SK-N-SH (cell line): ENCODE data around the genes RCOR2, OTUB1 and FERMT3.

DNA sequence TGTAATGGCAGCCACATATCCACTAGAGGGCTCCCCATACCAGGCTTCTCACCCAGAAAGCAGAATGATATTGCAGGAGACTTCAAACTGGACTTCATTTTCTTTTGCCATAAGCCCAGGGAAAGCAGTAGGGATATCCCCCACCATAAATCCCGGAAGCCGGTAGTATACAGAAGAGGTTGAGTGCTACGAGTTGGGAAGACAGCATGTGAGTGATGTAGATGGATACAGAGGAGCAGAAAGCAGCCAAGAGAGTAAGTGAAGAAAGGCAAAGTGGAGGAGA is 12.1 kb downstream of the PLAAT5 start:
- RRBS = no CpG with 5 or more reads among the region's 3 CpGs
CAGE:
- cytosol, long polyA plus RNA = no peak
- long polyA plus RNA = no peak
- nucleus, long polyA plus RNA = no peak

GRCh38 chr11:63528133-63528795 is 8.3 kb upstream of the PLAAT4 start:
- RRBS = no CpG with 5 or more reads among the region's 16 CpGs
CAGE:
- cytosol, long polyA plus RNA = no peak
- long polyA plus RNA = no peak
- nucleus, long polyA plus RNA = no peak

DNA sequence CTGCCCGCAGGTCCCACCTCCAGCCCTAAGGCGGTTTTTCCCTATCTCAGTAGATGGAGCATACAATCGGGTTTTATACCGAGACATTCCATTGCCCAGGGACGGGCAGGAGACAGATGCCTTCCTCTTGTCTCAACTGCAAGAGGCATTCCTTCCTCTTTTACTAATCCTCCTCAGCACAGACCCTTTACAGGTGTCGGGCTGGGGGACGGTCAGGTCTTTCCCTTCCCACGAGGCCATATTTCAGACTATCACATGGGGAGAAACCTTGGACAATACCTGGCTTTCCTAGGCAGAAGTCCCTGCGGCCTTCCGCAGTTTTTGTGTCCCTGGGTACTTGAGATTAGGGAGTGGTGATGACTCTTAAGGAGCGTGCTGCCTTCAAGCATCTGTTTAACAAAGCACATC is 5.9 kb upstream of the PLAAT4 start:
- RRBS = no CpG with 5 or more reads among the region's 11 CpGs
CAGE:
- cytosol, long polyA plus RNA = no peak
- long polyA plus RNA = no peak
- nucleus, long polyA plus RNA = no peak

DNA sequence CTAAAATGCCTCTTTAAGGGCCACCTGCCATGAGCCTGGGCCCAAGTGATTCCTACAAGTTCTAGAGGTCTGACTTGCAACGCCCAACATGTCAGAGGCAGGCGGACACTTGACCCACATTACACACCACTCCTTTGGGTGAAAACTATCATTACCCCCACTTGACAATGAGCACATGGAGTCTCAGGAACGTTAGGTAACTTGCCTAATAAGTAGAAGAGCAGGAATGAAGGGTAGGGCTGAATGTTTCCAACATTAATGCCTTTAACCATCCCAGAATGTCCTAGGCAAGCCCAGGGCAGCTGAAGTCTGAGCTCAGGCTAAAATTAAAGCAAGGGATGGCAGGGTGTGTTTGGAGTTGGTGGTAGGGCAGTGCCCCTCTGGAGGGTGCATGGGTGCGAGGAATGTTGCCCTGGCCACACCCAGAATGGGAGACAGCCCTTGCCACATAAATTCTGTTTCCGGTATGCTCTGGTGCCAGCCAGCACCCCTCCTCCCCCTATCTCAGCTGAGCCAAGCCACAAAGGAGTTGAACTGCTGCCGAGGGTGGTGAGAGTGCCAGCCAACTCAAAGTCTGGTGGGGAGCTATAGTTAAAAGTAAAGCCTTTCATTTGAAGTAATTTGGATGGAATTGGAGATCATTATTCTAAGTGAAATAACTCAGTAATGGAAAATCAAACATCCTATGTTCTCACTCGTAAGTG is 2.5 kb downstream of the PLAAT2 start:
- RRBS = no CpG with 5 or more reads among the region's 7 CpGs
CAGE:
- cytosol, long polyA plus RNA = no peak
- long polyA plus RNA = no peak
- nucleus, long polyA plus RNA = no peak

DNA sequence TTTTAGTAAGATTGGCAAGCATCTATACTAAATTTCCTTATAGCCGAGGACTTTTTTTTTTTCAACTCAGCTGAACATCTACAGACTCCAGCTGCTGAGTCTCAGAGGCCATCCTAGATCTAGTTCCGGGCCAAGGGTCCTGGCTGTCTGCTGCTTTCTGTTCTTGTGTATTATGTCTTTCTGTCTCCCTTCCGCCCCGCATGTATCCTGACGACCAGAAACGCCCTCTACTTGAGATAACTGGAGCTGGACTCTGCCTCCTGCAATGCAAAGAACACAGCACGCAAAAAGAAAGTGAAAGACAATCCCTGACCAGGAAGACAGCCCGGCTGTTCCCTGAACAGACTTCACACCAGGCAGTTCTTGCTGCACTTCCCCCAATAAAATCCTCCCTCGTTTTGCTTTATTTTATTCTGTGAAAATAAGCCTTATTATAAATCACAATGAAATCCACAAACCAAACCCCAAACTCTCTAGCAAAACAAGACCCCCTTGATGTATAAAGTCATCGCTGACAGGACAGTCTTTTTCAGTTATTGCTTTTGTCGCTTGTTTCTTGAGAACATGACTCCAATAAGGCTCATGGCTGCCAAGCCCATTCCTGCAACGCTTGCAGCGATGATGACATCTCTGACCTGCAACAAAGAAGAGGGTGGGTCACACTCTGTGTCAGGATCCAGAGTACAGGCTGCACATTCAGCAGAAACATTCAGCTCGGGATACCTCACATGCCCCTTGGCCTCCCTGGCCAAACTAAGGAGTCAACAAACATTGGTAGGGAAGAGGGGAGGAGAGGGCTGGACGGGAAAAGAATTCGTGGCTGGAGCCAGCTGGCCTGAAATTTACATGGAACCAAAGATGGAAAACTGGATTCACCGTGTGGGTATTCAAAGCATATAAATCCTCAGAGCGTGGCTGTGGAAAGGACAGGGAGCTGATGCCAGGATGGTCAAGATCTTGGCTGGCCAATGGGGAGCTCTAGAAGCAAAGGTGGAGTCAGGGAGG is 11.5 kb upstream of the PLAAT2 start:
- RRBS = no CpG with 5 or more reads among the region's 18 CpGs
CAGE:
- cytosol, long polyA plus RNA = no peak
- long polyA plus RNA = no peak
- nucleus, long polyA plus RNA = no peak

GRCh38 chr11:63583218-63583829 is 20.1 kb upstream of the PLAAT2 start:
CAGE:
- cytosol, long polyA plus RNA = no peak
- long polyA plus RNA = no peak
- nucleus, long polyA plus RNA = no peak

- RRBS = no CpG with 5 or more reads among the region's 3 CpGs
CAGE:
- cytosol, long polyA plus RNA = no peak
- long polyA plus RNA = no peak
- nucleus, long polyA plus RNA = no peak
Measured at GRCh38 chr11:63689139-63689716, 7.9 kb downstream of the RTN3 start.

GRCh38 chr11:63813925-63814414 is 714 bp downstream of the SPINDOC start:
- RRBS = 1% methylated on average over 14 of the region's 32 CpGs
CAGE:
- cytosol, long polyA plus RNA = no peak
- long polyA plus RNA = no peak
- nucleus, long polyA plus RNA = no peak

- RRBS = no CpG with 5 or more reads among the region's 8 CpGs
CAGE:
- cytosol, long polyA plus RNA = no peak
- long polyA plus RNA = no peak
- nucleus, long polyA plus RNA = no peak
Measured at GRCh38 chr11:63906102-63906719, 10.8 kb downstream of the RCOR2 start.

- RRBS = 32% methylated on average over 6 of the region's 20 CpGs
CAGE:
- cytosol, long polyA plus RNA = no peak
- long polyA plus RNA = no peak
- nucleus, long polyA plus RNA = no peak
Measured at GRCh38 chr11:63915321-63916270, 1.4 kb downstream of the RCOR2 start.

DNA sequence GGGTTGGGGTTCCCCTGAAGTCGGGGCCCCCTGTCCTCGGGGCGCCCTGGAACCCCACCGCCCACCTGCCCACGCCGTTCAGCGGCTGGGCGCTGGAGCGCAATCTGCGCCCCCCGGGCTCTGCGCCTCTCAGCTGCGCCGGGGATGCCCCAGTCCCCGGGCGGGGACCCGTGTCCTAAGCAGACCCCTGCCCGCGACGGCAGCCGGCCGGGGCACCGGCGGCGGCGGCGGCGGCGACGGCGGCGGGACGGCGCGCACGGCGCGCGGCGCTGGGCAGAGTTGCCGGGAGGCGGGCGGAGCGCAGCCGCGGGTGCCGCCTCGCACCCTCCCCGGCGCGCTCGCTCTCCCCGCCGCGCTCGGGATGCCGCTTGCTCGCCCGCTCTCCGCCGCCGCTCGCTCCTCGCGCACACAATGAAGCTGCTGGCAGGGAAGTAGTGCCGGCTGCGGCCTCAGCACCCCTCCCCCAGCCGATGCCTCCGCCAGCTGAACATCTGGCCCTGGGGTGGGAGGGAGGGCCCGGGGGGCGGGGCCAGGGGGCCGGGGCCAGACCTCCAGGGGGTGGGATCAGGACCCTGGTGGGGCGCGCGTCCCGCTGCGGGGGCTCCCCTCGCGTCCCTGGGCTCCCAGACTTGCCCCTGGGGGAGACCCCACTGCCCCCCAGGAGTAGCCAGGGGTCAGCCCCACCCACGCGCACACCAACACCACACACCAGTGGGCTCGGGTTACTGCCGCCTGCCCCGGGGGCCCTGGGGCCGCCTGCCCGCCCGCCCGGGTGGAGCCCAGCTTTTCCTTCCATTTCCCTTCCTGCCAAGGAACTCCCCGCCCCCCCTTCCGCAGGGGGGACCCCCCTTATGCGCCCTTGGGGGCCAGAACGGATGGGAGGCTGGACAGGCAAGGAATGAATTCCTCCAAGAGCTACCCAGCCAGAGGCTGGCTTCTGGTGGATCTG is at the start of gene RCOR2:
Gene RCOR2 (minus strand): TSS at position 413 of the 949 bp plus-strand sequence.
- RRBS = 1% methylated on average over 34 of the region's 92 CpGs
CAGE:
- cytosol, long polyA plus RNA = no peak
- long polyA plus RNA = no peak
- nucleus, long polyA plus RNA = no peak

DNA sequence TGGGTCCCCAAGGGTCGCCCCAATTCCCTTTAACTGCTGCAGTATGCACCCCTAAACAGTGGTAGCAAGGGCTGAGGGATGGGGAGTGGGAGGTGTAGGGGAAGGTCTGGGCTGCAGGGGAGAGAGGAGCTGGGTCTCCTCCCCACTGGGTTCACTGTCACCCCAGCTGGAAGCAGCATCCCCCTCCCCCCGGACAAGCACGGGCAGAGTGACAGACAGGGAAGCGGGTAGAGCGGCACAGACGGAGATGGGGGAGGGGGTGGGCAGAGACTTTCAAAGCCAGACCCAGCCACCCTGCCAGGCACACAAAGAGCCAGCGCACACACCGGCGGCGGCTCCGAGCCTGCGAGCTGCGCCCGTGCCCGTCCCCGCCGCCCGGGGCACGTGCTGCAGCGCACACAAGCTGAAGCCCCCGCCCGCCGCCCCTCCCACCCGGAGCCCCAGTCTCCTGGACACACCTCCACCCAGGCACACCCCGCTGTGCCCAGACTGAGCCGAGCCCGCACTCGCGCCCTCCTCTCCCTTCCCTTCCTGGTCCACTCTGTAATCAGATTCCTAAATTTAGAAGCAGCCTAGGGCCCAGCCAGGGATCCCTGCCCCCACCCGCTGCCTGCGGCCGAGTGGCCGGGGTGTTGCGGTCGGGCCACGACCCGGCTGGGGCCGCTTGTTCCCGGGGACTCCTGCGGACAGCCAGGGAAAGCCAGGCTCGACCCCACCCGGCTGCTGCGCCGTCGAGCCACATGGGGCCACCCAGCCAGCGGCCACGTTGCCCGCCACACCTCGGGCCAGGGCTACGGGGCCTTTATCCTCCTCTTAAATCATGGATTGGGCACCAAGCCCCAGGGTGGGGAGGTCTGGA is 966 bp upstream of the RCOR2 start:
- RRBS = 31% methylated on average over 21 of the region's 50 CpGs
CAGE:
- cytosol, long polyA plus RNA = no peak
- long polyA plus RNA = no peak
- nucleus, long polyA plus RNA = no peak

DNA sequence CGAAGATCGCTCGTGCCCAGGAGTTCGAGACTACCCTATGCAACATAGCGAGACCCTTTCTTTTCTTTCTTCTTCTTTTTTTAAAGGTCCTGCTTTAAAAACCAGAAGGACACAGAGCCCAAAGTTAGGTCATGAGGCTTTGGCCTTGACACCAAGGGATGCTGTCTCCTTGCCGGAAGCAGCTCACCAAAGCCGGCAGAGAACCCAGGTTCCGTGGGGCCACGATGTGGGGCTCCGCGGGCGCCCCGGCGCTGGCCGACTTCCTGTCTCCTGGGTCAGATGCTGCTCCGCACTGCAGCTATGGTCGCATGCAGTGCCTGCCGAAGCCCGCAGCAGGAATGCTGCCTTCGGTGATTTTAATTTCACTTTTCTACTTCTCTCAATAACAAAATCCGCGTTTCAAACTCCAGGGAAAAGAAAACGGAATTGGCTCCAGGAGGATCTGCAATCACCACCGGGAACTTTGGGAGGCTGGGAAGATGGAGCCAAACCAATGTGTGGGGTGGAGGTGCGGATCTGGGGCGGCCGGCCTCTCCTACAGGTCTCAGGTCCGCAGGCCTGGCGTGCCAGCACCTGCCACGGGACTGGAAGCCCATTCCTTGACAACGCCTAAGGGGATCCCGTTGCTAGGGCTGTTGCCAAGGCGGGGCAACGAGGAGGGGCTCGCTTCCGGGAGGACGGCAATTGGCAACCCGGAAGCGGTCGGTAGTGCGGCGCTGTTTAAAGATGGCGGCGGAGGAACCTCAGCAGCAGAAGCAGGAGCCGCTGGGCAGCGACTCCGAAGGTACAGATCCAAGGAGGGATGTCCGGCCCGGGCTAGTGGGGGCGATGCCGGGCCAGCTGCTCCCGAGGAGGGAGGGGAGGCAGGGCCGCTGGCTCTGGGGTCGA is at the start of gene OTUB1:
Gene OTUB1 (plus strand): TSS at position 708 of the 888 bp plus-strand sequence.
- RRBS = 8% methylated on average over 11 of the region's 54 CpGs
CAGE:
- cytosol, long polyA plus RNA = start-site peak on the plus strand centred at position 720 of the sequence, 52 bp wide, 14,640 and 16,062 reads in 2 replicates
- long polyA plus RNA = start-site peak on the plus strand centred at position 721 of the sequence, 49 bp wide, 18,413 and 16,673 reads in 2 replicates
- nucleus, long polyA plus RNA = start-site peak on the plus strand centred at position 715 of the sequence, 67 bp wide, 17,281 and 17,648 reads in 2 replicates

DNA sequence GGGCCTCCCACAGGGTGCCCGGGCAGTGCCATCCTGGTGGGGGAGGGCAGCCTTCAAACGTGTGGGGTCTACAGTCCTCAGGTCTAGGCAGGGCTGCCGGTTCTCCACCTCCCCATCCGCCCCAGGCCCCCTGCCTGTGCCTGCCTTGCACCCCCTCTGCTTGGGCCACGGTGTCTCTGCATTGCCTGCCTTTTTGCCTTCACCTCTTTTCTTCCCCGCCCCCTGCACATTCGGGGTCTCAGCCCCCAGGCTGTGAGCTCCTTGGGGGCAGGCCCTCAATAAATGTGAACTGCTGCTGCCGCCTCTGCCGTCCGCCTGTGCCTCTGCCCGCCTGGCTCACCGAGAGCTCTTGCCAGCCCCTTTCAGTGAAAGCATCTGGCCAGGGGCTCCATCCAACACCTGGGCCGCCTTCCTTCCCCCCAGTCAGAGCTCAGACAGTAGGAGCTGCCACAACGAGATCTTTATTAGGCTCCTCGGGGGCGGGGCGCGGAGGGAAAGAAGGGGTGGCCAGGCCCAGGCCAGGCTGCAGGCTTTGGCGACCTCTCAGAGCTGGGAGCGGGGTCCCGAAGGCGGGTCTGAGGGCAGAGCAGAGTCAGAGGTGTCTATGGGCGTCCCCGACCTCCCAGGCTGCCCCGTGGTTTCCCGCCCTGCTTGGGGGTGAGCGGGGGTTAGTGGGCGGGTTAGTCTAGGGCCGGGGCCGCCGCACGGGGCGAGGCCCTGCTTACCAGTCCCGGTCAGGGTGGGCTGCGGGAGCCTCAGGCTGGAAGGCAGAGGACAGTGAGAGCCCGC is 12.1 kb downstream of the OTUB1 start:
- RRBS = 92% methylated on average over 10 of the region's 36 CpGs
CAGE:
- cytosol, long polyA plus RNA = no peak
- long polyA plus RNA = no peak
- nucleus, long polyA plus RNA = no peak

DNA sequence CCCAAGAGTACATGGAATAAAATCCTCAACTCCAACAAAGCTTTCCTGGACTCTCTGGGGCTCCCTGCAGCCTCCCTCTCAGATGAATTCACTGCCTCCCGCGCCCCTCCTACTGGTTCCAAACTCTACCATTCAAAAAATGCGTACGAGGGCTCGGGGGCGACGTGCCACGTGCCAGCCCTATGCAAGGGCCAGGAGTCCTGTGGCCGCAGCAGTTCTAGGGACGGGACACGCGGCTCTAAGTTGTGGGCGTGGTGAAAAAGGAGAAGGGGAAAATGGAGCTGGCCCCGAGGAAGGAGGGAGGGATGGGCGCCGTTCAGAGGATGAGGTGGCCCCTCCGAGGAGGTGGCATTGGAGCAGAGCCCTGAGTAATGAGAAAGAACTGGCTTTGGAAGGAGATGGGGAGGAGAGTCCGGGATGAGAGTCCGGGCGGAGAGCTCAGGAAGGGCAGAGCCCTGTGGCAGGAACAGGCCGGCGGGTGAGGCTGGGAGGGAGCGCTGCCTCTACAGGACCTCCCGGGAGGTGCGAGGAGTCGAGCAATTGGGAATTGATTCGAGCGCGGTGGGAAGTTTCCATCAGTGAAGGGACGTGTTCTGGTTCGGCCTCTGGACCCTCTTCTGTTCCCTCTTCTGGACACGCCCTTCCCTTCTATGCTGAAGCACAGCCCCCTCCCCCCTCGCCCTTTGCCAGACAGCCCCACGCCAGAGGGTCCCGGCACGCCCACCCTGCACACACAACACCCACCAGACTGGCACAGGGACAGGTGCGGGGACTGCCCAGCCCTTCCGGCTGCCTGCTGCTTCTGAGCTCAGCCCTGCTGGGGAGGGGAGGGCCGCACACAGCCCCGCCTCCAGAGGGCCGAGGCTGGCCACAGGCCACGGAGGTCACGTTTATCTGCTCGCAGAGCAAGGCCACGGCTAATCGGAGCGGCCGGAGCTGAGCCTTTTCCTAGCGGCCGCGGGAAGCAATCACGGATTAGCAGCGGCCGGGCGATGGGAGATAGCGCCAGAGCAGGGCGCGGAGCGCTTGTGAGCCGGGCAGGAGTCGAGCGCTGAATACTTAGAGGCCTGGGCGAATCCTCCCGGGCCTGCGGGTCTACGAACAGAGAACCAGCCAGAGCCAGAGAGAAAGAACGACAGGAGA is 21.2 kb downstream of the OTUB1 start:
- RRBS = 64% methylated on average over 27 of the region's 67 CpGs
CAGE:
- cytosol, long polyA plus RNA = no peak
- long polyA plus RNA = no peak
- nucleus, long polyA plus RNA = no peak

- RRBS = no CpG with 5 or more reads among the region's 9 CpGs
CAGE:
- cytosol, long polyA plus RNA = no peak
- long polyA plus RNA = no peak
- nucleus, long polyA plus RNA = no peak
Measured at GRCh38 chr11:64165314-64165534, 689 bp downstream of the MACROD1 start.

GRCh38 chr11:64206062-64207063 is at the start of gene FERMT3:
FERMT3 (plus strand) TSS chr11:64206721.
- RRBS = 95% methylated on average over 2 of the region's 24 CpGs
CAGE:
- cytosol, long polyA plus RNA = no peak
- long polyA plus RNA = no peak
- nucleus, long polyA plus RNA = no peak

GRCh38 chr11:64210944-64211612 is 4.6 kb downstream of the FERMT3 start:
- RRBS = 87% methylated on average over 7 of the region's 22 CpGs
CAGE:
- cytosol, long polyA plus RNA = no peak
- long polyA plus RNA = no peak
- nucleus, long polyA plus RNA = no peak

DNA sequence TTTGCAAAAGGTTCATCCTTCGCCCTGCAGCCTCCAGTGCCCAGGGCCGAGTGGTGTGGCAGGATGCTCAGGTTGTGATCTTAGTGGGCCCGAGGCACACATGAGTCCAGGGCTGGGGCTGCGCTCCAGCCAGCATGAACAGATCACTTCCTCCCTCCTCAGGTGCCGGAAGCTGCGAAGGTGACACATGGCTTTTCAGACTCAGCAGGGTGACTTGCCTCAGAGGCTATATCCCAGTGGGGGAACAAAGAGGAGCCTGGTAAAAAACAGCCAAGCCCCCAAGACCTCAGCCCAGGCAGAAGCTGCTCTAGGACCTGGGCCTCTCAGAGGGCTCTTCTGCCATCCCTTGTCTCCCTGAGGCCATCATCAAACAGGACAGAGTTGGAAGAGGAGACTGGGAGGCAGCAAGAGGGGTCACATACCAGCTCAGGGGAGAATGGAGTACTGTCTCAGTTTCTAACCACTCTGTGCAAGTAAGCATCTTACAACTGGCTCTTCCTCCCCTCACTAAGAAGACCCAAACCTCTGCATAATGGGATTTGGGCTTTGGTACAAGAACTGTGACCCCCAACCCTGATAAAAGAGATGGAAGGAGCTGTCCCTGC is 2.6 kb upstream of the ENSG00000286264 start:
- RRBS = no CpG with 5 or more reads among the region's 6 CpGs
CAGE:
- cytosol, long polyA plus RNA = no peak
- long polyA plus RNA = no peak
- nucleus, long polyA plus RNA = no peak

GRCh38 chr11:64239705-64240135 is 1.2 kb upstream of the ENSG00000286264 start:
- RRBS = no CpG with 5 or more reads among the region's 6 CpGs
CAGE:
- cytosol, long polyA plus RNA = no peak
- long polyA plus RNA = no peak
- nucleus, long polyA plus RNA = no peak